ReNcell CX (cell line): ENCODE measurements around the gene FGGY.

DNA sequence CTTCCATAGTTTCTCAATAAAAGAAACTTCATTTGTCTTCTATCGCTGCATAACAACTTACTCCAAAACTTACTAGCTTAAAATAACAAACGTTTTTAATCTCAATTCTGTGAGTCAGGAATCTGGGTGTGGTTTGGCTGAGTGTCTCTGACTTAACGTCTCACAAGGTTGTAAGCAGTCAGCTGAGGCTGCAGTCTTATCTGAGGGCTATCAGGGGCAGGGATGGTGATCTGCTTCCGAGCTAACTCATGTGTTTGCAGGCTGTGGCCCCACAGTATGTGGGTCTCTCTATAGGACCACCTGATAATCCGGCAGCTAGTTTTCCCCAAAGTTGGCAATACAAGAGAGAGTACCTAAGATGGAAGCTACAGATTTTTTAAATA, 234.2 kb upstream of the FGGY start:
- PRO-cap = no peak

GRCh38 chr1:59078049-59078493, 218.8 kb upstream of the FGGY start:
- PRO-cap = no peak

DNA sequence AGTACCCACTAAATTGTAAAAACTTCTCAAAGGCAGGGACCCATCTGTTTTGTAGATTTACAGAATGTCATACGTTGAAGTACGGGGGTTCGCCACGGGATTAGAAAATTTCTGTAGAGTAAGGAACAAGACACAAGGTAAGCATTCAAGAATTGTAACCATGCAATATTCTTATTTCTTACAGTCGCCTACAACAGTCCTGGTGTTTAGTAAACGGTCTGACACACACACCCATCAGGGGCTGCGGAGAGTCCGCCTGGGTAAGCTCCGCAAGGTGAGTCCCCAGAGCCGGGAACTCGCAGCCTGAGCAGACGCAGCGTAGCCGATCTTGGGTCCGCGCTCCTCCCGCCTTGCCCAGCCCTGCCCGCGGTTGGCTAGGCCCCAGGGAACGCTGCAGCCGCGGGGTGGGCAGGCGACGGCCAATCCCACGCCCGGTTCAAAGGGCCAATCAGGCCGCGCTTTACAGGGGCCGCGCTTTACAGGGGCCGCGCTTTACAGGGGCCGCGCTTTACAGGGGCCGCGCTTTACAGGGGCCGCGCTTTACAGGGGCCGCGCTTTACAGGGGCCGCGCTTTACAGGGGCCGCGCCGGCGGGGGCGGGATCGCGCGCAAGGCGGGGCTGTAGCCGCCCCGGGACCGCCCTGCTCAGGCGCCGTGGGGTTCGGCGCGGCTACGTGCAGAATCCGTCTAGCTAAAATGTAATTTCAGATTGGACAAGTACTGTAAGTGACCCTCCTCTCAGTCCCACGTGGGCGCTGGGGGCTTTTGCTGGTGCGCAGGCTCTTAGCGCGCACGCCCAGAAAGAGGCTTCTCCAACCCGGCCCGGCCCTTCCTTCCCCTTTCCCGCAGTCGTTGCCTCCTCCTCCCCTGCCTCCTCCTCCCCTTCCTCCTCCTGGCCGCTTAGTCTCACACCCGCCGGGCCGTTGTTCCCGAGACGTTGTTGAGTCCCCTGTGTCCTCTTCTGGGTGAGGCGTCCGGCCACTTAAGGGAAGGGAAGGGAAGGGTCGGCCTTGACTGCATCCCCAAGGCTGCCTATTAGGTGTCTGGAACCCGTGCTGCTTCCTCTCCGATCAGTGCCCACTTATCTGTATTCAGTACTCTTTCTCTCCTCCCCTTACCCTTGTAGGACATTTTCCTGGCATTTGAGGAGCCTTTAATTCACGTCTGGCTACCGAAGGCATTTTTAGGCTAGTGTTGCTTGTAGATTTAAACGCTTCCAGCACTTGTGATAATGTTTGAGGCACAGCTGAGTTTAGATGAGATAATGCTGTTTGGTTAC, at the start of gene FGGY:
FGGY (plus strand) TSS at position 908 of the 1,278 bp plus-strand sequence.
- PRO-cap = bidirectional peak, plus-strand start at position 647 of the sequence, minus-strand start at position 356 of the sequence; bidirectional peak, plus-strand start at position 853 of the sequence, minus-strand start at position 682 of the sequence

DNA sequence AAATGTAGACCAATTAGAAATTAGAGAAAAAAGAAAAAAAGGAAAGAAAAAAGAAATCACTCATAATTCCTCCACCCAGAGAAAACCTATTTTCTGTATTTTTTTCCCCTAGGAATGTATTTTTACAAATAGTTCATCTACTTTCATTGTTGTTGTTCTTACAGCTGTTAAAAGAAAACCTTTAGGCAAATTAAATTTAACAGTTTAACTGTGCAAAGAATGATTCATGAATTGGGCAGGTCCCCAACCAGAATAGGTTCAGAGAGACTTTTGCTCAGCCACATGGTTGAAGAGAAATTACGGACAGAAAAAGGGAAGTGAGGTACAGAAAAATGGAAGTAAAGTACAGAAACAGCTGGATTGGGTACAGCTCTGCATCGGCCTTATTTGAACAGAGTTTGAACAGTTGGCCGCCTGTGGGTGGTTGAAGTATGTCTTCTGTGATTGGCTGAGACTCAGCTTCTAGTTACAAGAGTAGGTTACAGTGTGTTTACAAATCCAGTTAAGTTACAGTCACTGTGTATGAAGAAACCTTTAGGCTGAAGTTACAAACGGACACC, 210.0 kb downstream of the FGGY start:
- PRO-cap = no peak

DNA sequence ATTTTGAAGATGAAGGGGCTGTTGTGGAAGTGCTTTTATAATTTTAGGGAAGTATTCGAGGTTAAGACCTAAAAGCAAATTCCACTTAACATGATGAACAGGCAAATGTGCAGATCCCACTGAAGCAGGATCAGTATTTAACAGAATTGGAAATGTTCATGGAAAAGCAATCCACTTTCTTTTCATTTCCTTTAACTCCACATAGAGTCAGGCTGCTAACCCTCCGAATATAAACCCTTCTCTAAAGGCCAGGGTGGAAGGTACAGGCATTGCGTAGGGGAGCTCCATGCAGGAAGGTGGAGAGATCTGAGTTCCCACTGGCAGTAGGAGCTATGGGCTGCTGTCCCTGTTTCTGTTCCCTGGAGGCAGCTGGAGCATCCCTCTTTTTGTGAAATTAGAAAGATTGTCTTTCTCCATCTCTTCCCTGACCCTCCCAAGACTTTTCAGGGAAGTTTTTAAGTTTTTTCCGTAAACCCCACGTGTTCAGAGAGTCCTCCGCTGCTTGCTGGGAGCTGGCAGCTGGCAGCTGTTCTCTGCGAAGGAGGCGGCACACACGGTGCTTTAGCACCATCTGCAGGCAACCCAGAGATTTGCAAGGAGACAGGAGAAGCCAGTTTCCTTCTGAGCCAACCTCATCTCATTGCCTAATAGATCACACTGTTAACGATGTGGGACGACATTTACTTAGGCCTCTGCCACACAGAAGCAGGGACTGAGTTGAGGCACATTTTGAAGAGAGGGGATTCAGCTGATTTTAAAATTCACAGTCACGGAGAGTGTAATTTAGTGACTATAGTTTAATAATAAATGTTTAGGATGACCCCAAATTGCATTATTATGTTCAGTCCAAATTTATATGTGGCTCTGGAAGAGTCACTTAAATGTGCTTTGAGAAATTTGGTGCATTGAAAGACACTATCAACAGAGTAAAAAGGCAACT, 55.4 kb upstream of the HOOK1 start:
- PRO-cap = no peak

DNA sequence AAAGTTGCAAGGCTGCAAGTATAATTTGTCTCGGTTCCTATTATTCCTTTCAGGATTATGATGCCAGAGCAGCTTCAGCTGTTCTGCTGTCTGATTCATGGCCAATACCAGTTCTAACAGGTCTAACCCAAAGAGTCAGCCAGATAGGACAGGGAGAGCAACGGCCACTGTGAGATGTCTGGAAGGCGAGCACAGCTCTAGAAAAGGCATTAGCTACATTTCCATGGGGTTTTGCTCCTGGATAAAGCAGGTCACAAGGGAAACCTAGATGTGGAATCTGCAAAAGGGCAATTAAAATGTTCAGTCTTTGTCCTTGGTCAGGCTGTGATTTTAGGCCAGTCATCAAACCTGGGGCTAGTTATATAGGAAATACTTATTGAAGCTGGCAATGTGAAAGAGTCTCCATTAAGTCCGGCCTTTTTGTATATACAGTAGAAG, 53.2 kb upstream of the HOOK1 start:
- PRO-cap = no peak

GRCh38 chr1:59848892-59849244, 34.1 kb downstream of the HOOK1 start:
- PRO-cap = no peak

GRCh38 chr1:60489867-60490903, 416.6 kb upstream of the C1orf87 start:
- PRO-cap = no peak

- PRO-cap = no peak
Measured at GRCh38 chr1:61115020-61115521, 32.7 kb downstream of the NFIA start.

DNA sequence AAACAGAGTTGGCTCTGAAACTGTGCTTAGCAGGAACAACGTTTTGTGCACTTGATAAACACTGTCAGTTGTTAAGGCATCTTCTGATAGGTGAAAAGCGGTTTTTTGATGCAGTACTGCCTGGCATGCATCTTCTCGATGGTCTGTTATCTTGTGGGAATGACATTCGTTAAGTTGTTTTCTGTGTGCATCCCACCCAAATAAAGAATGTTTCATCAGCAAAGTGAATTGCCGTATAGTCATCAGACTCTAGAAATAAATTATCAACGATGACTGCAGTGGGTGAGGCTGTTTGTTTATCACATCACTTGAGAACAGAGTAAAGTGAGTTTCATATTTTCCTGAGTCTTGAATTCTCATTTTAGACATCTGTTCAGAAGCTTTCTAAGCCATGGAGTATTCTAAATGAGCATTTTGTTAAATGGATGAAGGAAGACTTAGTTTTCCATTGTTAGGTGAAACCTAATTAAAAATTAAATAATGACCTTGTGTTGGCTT, 34.1 kb downstream of the NFIA start:
- PRO-cap = no peak

DNA sequence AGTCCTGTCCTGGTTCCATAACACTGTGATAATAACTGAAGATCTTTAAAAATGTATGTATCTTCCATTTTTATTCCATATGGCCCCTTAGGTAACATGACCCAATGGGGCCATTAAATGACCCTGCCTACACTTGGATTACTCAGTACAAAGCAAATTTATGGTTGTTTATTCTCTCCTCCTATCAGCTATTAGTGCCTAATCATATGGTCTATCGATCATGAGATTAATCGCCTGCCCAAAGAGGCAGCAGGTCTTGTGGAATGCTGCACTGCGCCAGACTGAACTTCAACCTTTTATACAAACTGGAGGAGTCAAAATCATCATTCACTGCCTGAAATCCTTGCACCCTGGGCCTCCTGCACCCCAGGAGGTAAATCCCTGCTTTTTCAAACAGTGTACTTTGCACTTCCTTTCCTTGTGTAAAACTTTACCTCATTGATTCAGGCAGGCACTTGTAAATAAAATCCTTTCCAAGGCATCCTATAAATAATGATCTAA, 69.7 kb downstream of the NFIA start:
- PRO-cap = no peak

- PRO-cap = no peak
Measured at GRCh38 chr1:61198597-61199007, 116.2 kb downstream of the NFIA start.

DNA sequence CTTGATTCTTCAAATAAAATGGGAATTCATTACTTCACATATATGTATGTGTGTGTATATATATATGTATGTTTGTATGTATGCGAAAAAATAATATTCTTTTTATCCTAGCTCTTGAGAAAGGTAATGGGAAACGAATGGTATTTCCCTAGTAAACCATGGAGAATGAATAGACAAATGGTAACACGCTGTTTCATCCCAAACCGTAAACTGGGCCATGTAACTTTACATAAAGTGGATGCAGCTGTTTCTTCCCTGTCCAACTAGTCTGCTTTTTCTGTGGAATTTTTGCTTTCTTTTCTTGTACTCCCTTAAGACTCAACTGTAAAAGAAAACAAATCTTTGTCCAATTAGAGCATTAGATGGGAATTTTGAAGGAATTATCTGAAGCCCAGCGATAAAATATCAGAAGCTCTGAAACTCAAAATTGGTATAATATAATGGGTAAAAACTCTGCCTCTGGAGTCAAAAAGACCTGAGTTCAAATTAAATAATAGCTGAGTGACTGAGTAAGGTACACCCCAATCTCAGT, 198.1 kb downstream of the NFIA start:
- PRO-cap = no peak

GRCh38 chr1:61403744-61404355, 321.1 kb downstream of the TM2D1 start:
- PRO-cap = no peak

GRCh38 chr1:61446752-61447144, 278.2 kb downstream of the TM2D1 start:
- PRO-cap = no peak

- PRO-cap = no peak
Measured at GRCh38 chr1:61944211-61944501, 201.9 kb downstream of the PATJ start.

GRCh38 chr1:62437493-62437765, 580 bp downstream of the USP1 start:
- PRO-cap = no peak

- PRO-cap = no peak
Measured at GRCh38 chr1:62596773-62597309, 479 bp upstream of the ANGPTL3 start.

GRCh38 chr1:62689367-62689857, 1.2 kb upstream of the DOCK7 start:
- PRO-cap = no peak

GRCh38 chr1:62690330-62690780, 2.2 kb upstream of the DOCK7 start:
- PRO-cap = bidirectional peak, plus-strand start at chr1:62690607, minus-strand start at chr1:62690391